Measurements from ENCODE around the gene GATA5.

DNA sequence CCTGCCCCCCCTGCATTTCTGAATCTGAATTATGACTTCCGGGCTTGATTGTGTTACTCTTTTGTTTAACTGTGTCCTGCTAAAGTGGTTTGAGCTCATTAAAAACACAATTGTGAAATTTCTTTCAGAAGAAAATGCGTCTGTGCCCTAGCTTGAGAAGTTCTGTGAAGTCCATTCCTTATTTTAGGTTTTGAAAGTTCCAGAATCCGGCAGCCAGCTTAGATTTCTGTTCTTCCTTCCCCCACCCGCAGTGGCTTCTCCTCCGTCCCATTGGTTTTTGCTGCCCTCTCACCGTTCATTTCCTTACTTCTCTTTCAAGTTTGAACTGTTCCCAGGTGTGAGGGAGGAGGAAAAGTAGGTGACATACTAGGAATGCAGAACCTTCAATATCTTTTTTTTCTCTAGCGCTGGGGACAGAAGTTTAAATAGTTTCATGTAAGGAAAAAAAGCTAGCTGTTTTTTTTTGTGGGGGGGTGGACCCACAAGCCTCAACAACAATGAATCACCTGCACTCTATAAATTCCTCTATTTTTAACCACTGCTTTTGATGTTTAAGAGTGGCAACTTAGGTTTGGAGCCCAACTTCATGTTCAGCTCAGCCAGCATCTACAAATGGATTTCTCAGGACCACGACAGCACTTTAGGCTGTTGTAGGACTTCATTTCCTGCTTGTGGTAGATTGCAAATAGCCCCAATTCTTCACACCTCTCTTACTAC is 7.2 kb upstream of the EDN3 start:
- PRO-cap = no peak

DNA sequence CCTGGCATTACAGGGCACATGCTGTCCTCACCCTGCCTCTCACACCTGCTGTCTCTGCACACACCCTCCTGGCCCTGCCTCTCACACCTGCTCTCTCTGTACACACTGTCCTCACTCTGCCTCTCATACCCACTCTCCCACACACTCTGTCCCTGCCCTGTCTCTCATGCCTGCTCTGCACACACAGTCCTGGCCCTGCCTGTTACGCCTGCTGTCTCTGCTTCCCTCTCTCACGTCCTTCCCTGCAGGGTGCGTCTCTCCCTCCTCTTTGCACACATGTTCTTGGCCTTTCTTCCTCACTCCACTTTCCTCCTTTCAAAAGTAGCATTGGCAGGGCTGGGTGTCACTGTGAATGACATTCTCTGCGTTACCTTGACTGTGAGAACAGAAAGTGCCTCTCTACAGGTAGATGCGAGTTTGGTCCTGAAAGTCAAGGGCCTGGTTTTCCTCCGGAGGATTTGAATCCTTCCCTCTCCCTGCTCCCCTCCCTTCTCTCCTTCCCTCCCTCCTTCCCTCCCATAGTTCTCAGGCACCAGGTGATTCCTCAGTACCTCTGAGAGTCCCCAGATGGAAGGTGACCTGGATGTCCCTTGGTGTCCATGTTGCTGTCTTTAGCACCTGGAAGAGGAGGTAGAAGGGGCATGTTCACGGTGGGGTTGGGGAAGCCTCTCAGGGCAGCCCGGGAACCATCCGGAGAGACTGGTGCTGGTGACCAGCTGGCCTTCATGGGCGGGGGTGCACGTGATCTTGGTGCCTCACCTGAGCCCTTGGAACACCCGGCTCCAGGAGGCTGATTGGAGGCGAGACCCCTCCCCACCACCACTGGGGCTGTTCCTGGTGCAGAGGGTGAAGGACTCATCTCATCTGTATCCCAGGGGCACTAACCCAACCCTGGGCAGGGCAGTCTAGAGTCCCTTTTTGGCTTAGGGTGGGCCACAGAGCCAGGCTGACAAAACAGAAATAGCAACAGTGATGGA is 106.6 kb downstream of the SYCP2 start:
- PRO-cap = no peak

GRCh38 chr20:59977306-59977612 is 19.0 kb downstream of the CDH26 start:
- PRO-cap = no peak

GRCh38 chr20:59994449-59995295 is 36.4 kb downstream of the CDH26 start:
- PRO-cap = no peak

GRCh38 chr20:61253613-61254625 is 1.9 kb downstream of the CDH4 start:
- PRO-cap = no peak

- PRO-cap = bidirectional peak, plus-strand start at chr20:62067035, minus-strand start at chr20:62066681
These were observed 1.4 kb upstream of the TAF4 start for GRCh38 chr20:62066847-62067700.

- PRO-cap = no peak
These were observed 25.3 kb upstream of the LSM14B start for GRCh38 chr20:62097003-62097353.

DNA sequence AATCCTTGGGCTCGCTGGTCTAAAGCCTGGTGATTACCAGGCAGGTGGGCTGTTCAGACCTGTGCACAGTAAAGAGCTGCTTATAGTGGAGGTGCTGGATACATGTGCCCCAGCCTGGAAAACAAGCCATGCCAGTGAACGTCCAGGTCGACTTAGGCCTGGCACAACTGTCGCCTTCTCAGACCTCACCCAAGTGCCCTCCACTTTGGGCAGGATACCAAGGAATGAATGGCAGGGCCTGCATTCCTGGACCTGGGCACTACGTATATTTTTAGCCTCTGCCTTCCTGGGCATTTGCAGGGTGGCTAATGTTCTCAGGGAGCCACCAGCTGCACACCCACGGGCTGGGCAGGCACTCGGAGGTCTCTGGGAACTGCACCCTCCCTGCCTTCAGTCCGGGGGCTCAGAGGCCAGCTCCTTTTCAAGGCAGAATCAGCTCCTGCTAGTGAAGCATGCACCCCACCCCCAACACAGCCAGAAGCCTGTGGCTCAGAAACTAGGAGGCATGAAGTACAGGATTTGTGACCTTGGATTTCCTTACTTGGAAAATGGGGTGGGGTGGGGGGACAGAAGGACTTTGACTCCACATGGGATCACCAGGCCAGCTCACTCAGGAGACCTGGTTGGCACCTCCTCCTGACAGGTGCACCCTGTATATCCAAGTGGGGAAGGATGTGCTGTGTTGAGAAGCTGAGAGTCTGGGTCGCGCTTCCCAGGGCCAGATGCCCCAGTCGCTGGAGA is 2.6 kb upstream of the LSM14B start:
- PRO-cap = no peak

- PRO-cap = bidirectional peak, plus-strand start at chr20:62130203, minus-strand start at chr20:62129962
These were observed 7.4 kb downstream of the LSM14B start for GRCh38 chr20:62129675-62130063.

DNA sequence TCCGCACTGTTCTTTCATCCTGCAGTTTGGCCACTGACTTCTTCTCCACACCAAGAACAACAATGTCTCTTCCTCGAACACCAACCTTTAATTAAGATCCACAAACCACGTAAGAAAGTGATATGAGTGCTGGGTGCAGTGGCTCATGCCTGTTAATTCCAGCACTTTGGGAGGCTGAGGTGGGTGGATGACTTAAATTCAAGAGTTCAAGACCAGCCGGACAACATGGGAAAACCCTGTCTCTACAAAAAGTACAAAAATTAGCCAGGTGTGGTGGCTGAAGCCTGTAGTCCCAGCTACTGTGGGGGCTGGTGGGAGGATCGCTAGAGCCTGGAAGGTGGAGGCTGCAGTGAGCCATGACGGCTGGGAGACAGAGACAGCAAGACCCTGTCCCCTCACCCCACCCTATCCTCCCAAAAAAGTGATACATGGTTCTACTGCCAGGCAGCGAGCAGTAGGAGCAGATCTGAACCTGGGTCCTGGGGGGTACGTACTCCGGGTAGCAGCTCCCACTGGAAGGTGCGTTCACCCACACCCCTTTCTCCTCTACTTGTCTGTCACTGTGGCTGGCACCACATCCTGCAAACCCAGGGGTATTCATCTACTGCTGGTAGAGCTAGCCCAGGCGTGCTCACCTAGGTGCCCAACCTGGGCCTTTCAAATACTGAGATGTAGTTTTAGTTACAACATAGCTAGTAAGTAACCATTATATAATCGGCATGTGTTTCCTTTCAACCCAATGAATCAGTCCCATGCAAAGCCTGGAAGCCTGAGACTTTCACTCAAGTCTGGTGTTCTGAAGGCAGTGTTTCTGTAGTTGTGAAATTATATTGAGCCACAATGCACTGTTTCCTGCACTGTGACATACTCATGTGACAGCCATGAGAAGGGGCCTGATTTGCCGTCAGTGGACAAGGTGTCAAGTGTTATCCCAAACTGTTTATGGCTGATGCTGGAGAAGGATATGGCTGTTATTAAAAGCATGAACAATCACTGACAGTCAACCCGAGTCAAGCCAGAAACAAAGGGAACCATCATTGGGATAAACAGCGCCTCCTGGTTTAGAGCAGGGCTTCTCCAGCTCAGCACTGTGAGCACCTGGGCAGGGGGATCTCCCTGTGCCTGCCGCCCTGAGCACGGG is 2.0 kb downstream of the PSMA7 start:
- PRO-cap = no peak

DNA sequence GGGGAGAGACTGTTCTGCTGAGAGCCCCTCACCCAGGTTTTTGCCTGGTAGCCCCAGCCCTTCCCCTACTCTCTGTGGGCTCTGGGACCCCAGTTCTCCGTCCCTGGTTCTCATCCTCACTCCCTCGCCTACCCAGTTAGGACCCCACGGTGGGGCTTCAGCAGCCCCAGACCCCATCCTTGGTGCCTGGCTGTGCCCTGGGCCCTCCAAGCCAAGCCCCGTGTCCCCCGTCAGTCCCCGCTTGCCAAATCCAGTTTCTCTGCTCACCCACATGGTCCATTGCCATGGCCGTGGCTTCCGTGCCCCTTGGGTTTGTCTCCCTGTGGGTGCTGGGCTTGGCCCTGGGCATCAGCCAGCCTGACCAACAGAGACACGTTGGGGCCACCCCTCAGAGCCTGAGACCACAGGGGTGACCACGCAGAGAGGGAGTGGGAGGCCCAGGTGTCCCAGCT is 7.6 kb downstream of the SS18L1 start:
- PRO-cap = no peak

GRCh38 chr20:62258457-62258970 is 20.2 kb downstream of the OSBPL2 start:
- PRO-cap = no peak

- PRO-cap = no peak
These were observed 16.3 kb downstream of the LAMA5 start for GRCh38 chr20:62350832-62351141.

DNA sequence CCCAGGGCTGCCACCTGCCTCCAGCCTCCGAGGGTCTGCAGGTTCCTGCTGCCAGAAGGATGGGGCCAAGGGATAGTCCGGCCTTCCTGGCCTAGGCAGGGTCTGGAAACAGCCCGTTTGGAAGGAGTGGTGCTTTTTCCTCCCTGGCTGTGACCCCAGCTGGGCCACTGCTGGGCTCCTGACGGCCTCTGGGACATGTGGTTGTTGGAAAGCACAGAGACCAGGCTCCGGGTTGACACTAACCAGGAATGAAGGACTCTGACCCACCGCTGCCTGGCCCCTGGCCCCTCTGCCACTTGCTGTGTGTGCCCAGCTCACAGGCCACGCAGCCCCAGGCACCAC is 3.8 kb upstream of the LAMA5 start:
- PRO-cap = no peak

- PRO-cap = no peak
These were observed 5.2 kb upstream of the LAMA5 start for GRCh38 chr20:62372252-62372709.

- PRO-cap = no peak
These were observed 457 bp downstream of the RPS21 start for GRCh38 chr20:62387233-62387887.

GRCh38 chr20:62389885-62390415 is 3.0 kb downstream of the RPS21 start:
- PRO-cap = no peak

DNA sequence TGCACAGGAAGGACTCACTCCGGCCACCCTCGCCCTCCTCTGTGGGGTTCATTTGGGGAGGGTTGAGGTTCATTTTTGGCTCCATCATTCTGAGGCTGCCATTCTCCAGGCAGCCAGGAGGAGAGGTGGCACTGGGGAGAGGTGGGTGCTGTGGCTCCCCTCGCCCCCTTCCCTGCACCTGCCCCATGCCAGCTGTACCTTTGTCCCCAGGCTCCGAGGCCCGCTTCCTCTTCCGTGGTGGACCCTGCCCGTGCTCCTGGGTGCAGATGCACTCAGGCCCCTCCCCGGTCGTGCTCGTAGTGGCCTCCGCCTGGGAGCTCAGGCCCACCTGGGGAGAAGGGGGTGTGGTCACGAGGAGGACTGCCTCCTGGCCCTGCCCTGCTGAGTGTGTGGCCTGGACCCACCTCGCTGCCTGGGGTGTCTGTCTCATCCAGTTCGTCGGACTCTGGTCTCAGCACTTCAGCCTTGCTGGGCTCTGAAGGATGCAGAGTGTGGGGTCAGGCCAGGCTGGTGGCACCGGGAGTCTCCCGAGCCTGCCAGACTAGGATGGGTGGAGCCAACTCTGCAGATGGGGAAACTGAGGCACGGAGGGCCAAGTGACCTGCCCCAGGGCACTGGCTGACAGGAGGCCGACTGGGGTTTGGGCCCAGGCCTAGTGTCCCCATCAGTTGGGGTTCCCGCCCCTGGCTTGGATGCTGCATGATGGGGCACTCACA is 5.5 kb upstream of the CABLES2 start:
- PRO-cap = no peak

- PRO-cap = no peak
These were observed at the start of gene GATA5 for GRCh38 chr20:62475542-62476372. GATA5 (minus strand) TSS chr20:62475995.

GRCh38 chr20:62513768-62513967 is 37.9 kb upstream of the GATA5 start:
- PRO-cap = no peak

All from NALM6 (cell line).